Colic lymph node (tissue), 1 donor: ENCODE measurements around a stretch of chr12.

DNA sequence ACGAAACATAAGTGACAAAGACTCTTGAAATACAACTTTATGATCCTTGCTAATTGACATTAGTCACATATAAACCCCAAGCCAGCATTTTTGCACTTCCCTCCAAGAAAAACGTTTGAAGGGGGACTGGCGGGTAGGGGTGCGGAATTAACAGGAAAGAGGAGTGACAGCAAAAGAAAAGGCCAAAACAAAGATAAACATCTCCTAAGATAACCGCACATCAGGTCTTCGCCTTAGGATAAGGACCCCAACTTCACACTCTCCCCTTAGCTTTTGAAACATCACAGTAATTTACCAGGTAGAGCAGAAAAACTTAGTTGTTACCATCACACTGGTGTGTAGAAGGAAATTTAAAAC, 664 bp downstream of the INTS13 start:
- PRO-cap: no peak

DNA sequence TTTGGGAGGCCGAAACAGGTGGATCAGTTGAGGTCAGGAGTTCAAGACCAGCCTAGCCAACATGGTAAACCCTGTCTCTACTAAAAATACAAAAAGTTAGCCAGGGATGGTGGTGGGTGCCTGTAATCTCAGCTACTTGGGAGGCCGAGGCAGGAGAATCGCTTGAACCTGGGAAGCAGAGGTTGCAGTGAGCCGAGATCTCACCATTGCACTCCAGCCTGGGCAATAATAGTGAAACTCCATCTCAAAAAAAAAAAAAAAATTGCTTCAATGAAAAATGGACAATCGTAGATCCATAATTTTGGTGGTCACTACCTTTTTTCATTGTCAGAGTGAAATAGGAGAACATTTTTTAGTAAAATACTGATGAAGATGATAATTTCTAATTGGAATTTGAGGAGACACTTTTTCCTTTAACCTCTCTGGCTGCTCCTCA, 29.2 kb downstream of the FGFR1OP2 start:
- PRO-cap: no peak

GRCh38 chr12:27179690-27180532, 64.2 kb upstream of the STK38L start:
- PRO-cap: no peak

GRCh38 chr12:27377813-27379040, 45.6 kb downstream of the BMAL2 start:
- PRO-cap: no peak

DNA sequence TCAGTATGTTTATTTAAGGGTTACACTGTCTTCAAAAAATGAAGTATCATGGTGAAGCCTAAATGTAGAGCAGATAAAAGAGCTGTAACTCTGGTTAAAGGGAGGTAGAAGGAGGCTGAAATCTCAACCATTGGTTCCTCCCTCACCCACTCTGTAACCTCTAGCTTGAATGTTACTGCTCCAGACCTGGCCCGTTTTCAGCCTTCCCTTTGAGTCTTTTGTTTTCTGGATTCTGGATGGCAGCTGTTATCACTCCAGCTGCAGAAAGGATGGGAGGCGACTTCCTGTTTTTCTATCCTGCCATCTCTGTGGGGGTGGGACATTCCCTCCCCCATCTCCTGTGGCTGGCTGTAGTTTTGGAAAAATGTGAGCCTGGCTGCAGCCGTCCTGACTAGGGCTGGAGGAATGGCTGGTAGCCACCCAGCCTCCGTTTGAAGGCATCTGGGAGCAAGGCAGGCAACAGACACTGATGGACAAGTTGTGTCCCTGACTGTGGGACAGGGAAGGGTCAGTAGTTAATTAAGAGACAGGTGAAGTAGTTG, 3.0 kb upstream of the PPFIBP1 start:
- PRO-cap: no peak

GRCh38 chr12:27552714-27553705, 29.0 kb downstream of the PPFIBP1 start:
- PRO-cap: no peak

DNA sequence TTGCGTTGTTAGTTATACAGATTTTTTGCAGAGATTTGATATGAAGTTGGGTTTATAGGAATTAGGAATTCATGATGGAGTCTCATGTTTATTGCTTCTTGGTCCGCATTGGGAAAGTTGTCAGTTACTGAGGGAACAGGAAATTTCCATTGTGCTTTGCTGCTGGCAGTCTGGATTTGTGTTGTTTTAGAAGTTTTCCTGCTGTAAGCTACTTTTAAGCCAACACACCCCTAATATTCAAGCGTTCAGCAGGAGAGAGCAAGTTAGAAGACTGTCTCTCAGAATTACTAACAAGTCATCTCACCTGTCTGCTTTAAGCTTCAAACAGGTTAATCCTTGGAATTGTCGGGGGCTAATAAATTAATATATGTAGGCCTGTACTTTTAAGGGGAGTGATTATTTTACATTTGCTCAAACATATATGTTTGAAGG, 32.5 kb downstream of the PPFIBP1 start:
- PRO-cap: no peak

- PRO-cap: bidirectional peak, plus-strand start at chr12:27779998, minus-strand start at chr12:27779947
Measured at GRCh38 chr12:27779688-27780074, 352 bp upstream of the KLHL42 start.

GRCh38 chr12:28185908-28186290, 4.4 kb upstream of the CCDC91 start:
- PRO-cap: unidirectional peak, minus-strand start at chr12:28186187

DNA sequence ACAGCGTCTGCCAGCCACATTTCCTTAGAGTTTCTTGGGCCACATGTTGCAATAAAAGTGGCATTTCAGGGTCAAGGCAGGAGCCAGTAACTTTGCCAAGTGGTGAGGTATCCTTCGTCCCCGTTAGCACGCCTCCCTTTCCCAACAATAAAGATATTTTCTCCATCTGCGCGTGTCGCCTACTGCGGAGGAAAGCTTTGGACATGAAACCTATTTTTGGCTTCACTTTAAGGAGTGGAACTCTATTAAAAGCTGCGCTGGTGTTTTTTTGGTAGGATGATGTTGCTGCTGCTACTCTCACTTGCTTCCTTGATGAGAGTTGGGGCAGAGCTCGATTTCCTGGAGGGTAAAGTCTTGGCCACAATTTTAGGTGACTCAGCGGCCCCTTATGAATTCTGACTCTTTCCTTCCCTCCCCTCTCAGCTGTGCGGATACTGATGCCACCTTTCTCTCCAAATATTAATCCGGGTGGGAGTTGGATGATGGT, 851 bp downstream of the CCDC91 start:
- PRO-cap: unidirectional peak, minus-strand start at position 311 of the sequence

GRCh38 chr12:28260504-28261307, 70.5 kb downstream of the CCDC91 start:
- PRO-cap: no peak

DNA sequence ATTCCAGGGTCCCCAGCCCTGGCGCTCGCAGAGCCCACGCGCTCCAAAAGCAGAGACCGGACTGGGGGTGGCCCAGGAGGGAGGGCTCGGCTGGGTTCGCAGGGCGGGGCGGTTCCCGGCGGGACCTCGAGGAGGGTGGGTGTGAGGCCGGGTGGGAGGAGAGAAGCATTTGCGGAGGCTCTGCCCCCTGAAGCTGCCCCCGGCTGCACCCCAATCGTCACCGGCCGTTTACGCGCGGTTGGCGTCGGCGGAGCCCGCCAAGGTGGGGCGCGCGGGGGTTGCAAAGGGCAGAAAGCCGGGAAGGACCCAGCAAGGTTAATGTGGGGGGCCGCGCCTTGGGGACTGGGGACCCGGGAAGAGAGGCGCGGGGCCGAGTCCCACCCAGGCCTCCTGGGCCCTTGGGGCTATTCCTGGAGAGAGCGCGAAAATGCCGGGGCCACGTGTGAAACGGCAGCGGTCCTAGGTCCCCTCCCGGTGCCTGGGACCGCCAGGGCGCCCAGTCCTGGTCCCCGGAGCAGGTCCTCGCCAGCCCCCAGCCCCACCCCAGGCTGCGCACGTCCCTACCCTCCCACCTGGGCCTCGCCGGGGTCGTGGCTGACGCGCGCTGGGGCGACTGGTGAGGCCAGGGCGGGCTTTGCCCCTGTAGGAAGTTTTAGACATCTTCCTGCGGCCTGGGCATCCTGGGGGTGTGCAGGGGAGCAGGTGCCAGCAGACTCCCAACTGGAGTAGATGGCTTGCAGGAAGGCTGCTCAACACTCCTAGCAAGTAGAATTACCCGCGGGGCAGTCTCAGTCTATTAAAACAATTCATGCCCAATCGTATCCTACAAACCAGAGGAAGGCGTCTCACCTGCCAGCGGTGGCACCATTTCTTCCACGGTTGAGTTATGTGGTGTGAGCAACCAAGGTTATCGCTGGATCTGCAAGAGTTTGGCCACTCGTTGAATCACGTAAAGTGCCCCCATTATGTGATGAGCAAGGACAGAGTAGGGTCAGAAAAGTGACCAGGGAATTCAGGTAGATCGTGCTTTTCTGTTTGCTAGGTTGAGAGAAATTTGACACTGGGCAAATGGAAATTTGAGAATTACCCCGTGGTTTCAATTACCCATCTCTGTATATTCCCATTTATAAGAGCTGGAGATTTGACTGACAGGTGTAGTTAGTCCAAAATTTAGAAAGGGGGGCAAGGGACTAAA, 729 bp downstream of the FAR2 start:
- PRO-cap: bidirectional peak, plus-strand start at position 231 of the sequence, minus-strand start at position 63 of the sequence

GRCh38 chr12:29153040-29153842, 4.2 kb downstream of the FAR2 start:
- PRO-cap: no peak

GRCh38 chr12:29241537-29242754, 92.9 kb downstream of the FAR2 start:
- PRO-cap: unidirectional peak, minus-strand start at chr12:29242138

DNA sequence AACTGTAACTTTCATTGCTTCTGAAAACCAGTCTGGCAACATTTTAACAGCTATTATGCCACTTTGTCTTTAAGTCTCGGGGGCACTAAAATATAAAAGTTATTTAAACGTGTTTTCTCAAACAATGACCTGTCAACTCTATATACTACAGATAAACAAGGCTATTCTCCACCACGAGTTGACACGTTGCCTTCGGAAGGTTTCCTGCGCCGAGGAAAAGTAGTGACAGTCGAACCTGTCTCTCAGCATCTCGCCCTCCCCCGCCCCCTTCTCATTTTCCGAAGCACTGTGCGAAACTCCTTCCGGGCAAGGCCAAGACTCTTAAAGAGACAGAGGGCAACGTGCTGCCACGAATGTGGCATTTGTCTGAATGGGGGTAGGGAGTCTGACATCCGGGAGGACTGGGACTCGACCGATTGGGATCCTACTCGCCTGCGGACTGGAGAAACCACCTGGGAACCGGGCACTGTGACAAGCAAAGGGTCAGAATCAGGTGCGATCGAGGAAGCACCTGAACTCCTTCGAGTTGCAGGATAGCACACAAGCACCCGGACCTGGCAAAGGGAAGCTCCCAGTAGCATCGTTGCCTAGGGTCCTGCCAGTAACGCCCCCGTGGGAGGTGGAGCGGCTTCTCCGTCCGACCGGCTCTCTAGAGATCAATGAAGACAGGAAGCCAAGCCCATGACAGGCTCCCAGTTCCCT, 481 bp downstream of the ERGIC2 start:
- PRO-cap: bidirectional peak, plus-strand start at position 324 of the sequence, minus-strand start at position 273 of the sequence

DNA sequence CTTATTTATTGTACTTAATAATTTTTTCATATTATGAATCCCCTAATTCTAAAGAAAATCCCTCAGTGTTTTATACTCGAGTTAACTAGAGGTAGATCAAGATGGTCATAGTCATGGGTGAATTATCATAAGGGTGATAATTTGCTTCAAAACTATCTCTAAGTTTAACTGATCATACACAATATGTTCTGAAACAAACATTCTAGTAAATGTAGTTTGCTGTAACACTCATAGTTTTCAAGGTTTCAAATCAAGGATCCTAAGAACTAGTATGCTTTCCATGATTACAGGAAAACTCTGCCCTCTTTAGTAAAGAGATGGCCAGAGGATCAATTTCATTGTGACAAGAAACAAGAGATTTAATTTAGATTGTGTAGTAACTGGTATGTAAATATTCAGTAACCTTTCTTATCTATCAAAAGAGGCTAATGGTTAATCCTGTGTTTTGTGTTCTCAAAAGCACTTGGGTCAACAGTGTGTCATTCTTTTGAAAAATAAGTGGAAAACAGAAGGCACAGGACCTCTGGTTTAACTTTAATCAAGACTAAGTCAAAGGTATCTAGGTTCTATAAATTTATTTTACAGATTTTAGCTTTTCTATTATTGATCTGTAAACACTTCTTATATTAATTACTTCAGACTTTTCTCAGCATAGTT, 56.5 kb upstream of the ERGIC2 start:
- PRO-cap: no peak

DNA sequence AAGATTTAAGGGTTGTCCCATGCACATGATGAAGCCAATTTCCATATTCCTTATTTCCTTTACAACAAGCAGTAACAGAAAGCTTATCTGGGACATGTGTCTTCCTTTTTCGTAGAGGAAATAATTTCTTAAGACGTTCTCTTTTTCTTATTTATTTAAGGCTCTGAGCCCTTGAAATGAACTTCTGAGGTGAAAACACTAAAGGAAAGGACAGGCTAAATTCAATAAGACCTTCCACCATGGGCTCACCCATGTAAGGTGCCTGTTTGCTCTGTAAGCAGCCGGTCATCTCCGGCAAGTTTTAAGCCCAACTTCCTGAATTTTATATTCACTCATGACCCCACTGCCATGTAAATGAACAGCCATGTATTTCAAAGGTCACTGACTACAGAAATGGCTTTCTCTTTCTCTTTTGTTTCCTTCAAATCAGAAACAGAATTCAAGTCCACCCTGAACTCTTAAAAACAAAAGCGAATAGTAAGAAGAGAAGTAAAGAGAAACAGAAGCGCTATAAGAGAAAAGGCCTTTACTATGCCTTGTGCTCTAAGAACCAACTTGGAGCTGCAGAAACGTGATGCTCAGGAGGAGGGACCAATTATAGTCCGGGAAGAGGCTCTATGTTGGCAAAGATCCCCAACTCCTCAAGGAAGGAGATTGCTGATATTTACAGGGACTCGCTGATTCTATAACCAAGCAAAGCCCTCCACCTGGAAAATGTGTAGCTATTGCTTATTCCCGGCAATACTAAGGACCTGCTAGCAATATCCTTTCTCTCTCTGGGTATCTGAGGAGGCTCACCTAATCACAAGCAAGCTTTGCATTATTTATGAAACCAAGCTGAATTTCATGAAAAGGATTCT, 61.8 kb upstream of the OVCH1 start:
- PRO-cap: no peak

DNA sequence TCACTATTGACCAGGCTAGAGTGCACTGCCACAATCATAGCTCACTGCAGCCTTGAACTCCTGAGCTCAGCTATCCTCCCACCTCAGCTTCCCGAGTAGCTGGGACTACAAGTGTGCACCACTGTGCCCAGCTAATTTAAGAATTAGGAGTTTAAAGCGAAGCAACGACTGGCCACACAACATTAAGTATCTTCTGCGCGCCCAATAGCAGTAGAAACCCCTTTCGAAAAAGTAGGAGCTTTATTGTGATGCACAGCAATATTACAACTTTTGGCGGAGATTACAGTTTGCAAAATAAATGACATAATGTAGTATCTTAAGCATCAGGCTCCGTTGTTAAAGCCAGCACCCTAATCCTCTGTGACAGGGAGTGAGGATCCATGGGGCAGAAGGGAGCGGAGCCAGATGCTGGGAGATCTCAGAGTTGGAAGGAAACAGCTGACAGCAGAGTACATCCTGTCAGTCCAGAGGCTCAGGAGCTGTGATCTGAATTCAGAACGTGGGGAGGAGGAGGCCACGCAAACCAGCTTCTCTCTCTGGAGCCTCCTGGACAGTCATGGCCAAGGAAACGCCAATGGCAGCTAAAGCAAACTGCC, 55.8 kb downstream of the TMTC1 start:
- PRO-cap: no peak

- PRO-cap: no peak
Measured at GRCh38 chr12:30636731-30637499, 58.8 kb downstream of the IPO8 start.

GRCh38 chr12:30795820-30796787, 41.4 kb upstream of the CAPRIN2 start:
- PRO-cap: bidirectional peak, plus-strand start at chr12:30796323, minus-strand start at chr12:30796170